Paraaortic lymph node (tissue), 1 donor: ENCODE measurements around the gene DHX40.

DNA sequence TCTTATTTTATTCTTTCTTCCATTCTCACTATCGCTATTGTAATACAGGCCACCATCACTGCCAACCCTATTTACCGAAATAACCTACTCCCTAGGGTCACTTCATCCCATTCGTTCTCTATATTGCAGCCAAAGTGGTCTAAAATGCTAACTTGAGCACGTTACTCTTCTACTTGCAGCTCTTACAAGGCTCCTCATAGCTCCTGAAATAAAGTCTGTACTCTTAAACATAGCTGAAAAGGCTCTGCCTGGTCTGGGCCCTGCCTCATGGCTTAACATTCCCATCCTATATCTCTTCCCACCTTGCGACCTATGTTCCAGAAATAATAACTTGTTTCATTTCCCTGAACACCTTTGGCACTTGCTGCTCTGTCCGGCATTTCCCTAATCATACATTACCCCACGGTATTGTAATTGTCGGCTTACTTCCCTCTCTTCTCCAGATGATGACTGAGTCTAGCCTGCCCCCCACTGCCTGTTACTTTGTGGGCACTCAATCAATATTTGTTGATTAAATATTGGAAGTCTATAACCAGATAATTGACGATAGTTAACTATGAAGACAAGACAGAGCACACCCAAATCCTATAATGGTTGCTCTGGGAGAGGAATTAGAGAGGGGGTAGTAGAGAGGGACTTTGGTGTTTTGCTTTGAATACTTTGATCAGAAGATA lies 23.2 kb upstream of the SUPT4H1 start:
- PRO-cap: no peak

GRCh38 chr17:58381219-58381720 lies 29.3 kb upstream of the SUPT4H1 start:
- PRO-cap: no peak

GRCh38 chr17:58391305-58391999 lies 25.9 kb downstream of the RNF43 start:
- PRO-cap: no peak

GRCh38 chr17:58631103-58632257 lies 60.4 kb downstream of the IGBP1C start:
- PRO-cap: bidirectional peak, plus-strand start at chr17:58632150, minus-strand start at chr17:58631836

DNA sequence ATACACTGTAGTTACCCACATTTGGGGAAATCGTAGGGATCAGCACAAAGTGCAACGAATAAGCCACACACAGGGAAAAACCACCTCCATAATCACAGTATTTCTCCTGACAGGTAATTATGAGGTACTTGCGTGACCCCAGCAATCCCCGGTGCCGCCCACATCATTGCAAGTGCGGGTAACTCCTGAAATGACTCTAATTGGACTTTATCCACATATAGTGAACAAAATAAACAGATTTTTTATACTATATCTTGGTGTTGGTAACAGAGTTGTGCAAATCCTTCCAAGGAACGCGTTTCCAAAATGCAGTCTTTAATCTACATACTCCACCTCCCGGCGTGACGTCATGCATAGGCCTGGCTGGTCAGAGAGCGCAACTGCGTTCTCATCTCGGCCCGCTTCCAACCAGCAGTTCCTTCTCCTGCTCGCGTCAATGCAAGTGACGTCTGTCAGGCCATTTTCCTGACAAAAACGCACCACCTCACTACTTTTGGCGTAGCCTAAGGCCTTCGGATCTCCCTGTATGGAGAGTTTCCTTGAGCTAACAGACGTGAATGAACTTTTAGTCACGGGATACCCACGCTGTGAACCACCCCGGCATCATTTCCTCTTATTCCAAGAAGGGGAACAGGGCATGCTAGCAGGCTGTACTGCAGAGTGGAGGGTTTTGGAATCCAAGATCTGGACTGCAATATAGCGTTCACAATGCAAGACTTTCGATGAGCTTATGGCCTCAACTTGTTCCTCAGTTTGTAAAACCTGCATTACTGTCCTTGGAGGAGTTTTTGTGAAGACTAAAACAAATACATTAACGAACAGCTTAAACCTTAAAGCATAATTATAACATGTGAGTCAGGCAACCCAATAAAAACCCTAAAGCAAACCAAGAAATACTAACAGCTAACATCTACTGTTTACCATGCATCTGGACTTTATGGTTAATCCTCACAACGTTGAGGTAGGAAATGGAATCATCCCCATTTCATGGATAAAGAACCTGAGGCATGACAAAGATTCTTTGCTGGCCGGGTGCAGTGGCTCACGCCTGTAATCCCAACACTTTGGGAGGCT lies 24.9 kb downstream of the IGBP1C start:
- PRO-cap: bidirectional peak, plus-strand start at position 621 of the sequence, minus-strand start at position 301 of the sequence

DNA sequence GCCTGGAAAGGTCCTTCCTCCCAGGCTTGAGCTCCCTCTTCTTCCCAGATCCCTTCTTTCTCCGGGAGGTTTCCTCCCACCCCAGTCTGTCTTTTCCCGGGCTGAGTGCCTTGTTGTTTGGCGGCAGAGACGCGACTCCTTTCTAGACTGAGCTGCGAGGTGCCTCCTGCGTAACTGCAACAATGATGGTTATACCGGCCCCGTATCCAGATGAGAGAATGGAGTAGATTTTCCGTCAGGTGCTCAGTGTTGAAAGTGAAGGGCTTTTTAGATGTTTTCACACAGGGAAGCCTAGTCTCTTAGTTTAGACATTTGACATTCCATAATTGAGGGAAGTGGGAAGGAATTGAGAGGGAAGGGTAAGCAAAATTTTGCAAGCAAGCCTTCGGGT lies 1.1 kb downstream of the PPM1E start:
- PRO-cap: no peak

DNA sequence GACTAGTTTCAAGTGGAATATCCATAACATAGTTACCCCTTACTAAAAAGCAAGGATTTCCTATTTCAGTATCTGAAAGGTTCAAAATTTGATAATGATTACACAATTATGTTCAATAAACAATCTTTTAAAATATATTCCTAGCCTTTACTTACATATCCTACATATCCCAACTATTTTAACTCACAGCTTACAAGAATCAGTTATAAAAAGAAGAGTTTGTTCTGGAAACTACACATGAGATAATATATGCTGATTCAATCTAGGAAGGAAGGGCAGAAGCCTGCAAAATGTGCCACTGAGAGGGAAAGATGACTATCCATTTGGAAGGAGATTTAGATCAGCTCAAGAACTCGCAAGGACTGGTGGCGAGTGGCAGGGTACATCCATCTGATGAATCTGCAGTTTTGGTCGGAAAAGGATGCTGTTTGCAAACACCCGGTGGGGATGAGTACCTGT lies 909 bp downstream of the TRIM37 start:
- PRO-cap: no peak

DNA sequence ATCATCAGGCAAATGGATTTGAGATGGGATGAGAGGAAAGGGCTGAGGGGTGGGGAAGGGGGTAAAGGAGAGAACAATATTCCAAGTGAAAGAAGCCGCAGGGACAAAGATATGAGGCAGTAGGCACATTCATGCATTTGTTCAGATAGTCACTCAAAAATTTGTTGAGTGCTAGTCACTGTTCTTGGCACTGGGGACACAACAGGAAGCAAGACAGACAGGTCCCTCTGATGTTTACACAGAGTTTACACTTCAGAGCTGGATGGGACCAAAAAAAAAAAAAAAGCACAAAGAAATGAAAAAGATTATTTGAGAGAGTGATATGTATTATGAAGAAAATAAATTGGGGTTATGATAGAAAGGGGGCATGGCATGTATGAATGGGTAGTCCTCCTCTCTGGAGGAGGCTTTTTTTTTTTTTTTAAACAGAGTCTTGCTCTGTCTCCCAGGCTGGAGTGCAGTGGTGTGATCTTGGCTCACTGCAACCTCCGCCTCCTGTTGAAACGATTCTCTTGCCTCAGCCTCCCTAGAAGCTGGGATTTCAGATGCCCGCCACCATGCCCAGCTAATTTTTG lies 3.5 kb upstream of the YPEL2 start:
- PRO-cap: no peak

DNA sequence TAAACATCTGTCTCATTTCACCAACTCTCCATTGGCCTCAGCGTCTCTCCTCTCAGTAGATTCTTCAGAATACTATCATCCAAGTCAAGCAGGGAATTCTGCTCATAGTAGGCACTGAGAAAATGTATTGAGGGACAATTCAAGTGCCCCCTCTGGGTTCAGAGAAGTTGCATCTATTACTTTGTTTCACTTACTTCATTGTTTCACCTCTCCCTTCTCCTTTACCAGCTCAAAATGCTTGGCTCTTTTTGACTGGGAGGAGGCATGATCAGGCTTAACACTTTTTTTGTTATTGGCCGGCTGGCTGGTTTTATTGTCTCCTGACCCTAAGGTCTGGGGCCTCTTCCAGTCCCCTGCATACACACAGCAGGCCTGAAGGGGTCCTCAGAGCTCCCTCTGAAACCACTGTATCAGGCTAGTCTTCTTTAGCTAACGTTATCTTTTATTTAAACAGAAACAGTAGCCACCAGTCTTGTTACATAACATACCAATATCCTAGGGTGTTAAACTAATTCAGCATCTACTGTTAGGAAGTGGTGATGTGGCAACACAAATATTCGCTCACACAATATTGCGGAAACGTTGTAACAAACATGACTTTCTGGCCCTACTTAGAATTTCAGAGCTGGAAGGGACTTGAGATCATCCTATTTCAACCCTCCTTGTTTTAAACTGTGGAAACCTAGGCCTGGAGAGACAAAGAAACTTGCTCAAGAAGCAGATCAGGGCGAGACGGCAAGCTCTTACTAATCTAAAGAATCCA lies 1.9 kb upstream of the YPEL2 start:
- PRO-cap: no peak

GRCh38 chr17:59378539-59379111 lies 47.2 kb downstream of the YPEL2 start:
- PRO-cap: bidirectional peak, plus-strand start at chr17:59378847, minus-strand start at chr17:59378809

DNA sequence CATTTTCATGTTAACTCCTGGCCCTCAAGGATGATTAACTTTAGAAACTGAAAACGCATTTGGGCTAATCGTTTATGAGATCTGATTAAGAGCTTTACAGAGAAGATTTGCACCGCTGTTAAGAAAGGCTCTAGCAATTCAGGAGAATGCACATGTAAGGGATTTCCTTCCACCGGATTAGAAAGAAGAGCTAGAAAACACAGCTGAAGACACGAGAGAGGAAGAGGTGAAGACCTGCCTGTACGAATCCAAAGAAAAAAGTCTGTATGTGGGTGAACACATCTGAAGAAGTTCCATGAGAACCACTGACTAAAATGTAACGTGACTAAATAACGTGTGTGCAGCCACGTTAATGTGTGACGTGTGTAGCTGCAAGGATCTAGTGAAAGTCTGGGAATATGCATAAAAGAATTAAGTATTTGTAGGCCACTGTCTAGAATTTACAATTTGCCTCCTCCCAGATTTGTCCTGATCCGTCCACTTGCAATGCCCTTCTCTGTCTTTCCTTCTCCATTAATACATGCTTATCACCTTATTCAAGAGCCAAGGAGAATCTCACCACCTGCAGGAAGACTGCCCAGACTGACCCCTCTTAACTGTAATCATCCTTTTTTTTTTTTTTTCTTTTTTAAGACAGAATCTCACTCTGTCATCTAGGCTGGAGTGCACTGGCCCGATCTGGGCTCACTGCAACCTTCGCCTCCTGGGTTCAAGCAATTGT lies 106.6 kb downstream of the YPEL2 start:
- PRO-cap: no peak

DNA sequence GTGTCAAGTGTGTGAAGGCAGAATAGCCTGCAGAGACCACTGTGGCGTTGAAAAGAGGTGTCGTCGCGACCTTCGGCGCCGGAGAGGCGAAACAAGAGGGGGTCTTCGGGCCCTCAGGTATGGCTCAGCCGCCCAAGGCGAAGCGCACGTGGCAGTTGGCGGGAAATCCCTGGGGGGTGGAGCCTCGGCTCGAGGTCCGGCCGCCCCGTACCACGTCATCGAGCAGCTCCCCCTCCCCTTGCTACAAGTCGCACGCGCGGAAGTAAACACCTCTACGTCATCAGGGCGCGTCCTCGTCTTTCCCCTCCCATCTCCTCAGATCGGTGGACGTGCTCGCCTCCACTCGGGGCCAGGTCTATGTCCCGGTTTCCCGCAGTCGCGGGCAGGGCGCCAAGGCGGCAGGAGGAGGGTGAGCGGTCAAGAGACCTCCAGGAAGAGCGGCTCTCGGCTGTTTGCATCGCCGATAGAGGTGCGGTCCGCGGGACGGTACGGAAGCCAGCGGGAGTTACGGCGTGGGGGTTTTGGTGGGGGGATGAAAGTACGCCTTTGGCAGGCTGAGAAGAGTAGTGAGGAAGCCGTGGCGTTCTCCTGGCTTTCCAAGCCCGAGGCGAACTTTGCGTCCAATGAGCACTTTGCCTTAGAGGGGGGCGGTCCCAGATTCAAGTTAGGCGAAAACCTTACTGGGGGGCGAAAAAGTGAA lies at the start of gene DHX40:
TSS of gene DHX40 (plus strand) at position 296 of the 700 bp plus-strand sequence.
- PRO-cap: bidirectional peak, plus-strand start at position 318 of the sequence, minus-strand start at position 157 of the sequence

- PRO-cap: bidirectional peak, plus-strand start at chr17:59620703, minus-strand start at chr17:59620587
Observed at GRCh38 chr17:59620490-59621314, 1.0 kb downstream of the CLTC start.

DNA sequence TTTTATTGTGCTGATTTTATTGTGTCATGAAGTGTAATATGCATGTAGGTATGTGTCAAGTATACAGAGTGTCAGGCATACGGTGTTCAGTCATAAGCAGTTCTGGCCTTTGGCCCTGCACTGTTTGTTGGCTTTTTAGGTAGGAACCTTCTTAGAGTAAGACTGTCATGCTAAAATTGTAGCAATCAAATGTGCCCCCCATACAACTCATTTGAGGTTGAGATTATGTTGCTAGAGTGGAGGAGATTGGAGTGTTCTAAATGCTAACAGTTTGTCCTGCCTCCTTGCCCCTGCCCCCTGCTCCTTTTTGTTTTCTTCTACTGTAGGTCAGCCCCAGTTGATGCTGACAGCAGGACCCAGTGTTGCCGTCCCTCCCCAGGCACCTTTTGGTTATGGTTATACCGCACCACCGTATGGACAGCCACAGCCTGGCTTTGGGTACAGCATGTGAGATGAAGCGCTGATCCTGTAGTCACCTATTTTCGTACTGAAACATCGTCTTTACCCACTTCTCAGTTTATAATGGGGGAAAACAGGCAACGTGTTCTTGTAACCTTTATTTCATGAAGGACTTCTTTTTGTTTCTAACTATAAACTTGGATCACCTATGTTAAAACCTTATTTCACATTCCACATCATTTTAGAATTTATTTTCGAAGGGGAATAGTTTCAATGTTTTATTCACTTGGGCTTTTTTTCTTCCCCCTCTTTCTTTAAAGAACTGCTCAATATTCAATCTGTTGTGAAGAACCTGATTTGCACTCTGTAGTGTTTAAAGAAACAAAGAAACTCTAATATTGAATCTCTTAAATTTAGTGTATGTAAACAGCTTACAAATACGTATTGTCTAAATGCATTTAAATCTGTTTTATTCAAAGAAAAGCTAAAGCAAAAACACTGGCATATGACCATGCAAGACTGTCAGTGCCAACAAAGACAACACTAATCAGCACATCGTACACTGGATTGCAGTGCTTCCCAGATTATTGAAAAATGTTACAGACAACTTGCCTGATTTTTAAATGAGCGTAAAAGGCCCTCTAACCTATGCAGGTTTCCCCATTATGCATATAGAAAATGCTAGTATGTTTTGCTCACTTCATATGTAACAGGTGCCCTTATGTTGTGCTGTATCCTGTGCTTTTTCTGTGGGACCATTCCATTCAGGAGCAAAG lies 13.4 kb downstream of the PTRH2 start:
- PRO-cap: no peak

- PRO-cap: no peak
Observed at GRCh38 chr17:59814586-59815085, 78.1 kb downstream of the TUBD1 start.

DNA sequence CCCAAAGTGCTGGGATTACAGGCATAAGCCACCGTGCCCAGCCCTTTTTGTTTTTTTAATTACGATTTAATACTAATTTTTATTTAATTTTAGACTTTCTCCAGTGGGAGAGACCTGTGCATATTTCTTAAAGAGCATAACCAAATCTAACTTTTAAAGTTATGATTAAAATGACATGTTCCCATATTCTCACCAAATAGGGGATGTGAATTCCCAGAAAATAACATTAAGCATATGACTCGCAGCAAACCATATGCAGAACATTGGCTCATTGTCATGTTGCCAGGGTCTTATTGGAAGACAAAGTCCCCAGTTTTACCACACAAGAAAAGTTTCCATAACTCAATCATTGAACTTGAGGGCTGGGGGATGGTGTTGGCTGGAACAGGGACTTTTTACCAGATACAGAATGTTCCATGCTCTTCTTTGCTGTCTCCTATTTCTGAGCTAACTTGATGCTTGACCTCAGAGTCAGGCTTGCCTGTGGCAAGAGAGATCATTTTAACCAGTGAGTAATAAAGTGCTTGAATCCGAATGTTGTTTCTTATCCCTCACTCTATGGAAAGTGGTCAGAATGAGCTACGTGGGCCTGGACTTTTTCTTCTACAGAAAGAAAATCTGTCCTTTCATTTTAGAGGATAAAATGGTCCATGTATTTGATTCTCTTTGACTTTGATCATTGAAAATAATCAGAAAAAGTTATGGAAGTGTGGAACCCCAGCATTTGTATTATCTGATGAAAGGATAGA lies 67.2 kb downstream of the TUBD1 start:
- PRO-cap: unidirectional peak, plus-strand start at position 554 of the sequence

DNA sequence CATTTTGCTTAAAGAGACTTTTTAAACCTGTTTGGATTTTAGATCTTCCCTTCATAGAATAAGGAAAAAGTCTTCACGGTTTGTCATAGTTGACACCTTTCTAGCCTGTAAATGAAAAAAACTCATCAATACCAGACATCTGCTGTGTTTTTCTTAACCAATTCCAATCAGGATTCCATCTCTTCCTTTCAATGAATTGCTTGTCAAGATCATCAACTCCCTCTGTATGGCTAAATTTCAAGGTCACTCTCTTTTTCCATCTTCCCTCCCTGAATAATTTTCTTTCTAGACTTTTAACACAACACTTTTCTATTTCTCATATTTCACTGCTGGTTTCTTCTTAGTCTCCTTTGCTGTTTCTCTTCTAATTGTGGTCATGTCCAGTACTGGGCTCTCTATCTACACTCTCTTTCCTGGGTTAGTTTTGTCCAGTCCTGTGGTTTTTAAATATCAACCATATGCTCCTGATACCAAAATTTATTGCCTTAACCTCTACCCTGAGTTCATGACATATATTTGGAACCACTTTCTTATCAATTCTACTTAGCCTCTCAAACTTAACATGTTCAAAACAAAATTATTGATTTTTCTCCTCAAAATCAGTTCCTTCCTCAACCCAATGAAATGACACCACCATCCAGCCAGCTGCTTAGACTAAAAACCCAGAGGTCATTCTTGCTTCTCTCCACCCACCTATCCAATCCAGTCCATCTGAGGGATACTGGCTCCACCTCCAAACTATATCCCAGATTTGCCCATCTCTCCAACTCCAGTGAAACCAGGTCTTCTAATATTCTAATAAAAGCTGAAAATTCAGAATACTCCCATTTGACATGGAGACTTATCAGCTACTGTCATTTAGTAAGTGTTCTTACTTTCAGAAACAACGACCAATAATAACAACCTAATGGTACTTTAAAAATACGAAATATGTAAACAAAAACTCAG lies 5.7 kb downstream of the RNFT1 start:
- PRO-cap: no peak

- PRO-cap: bidirectional peak, plus-strand start at chr17:60089673, minus-strand start at chr17:60089605
Observed at GRCh38 chr17:60089484-60089747, 10.7 kb upstream of the HEATR6 start.

GRCh38 chr17:60421096-60422231 lies 825 bp upstream of the CHCT1 start:
- PRO-cap: no peak

- PRO-cap: unidirectional peak, minus-strand start at chr17:60573599
Observed at GRCh38 chr17:60573422-60573993, 26.5 kb upstream of the PPM1D start.